ENCODE measurements around the gene E2F7.

DNA sequence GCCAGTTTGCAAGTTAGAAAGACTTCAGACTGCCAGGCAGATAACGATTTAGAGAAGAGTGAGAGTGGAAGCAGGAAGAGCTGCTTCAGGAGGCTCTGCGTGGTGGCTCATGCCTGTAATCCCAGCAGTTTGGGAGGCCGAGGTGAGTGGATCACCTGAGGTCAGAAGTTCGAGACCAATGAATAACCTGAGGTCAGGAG lies 55.1 kb upstream of the KRR1 start:
- PRO-cap, result no peak

GRCh38 chr12:75732926-75733557 lies 221.6 kb upstream of the KRR1 start:
- PRO-cap, result no peak

- PRO-cap, result no peak
Observed at GRCh38 chr12:75889044-75889684, 195.3 kb downstream of the NAP1L1 start.

GRCh38 chr12:76020168-76020699 lies 64.3 kb downstream of the NAP1L1 start:
- PRO-cap, result no peak

GRCh38 chr12:76319469-76320070 lies 28.6 kb downstream of the BBS10 start:
- PRO-cap, result no peak

GRCh38 chr12:76487293-76487805 lies 72.2 kb downstream of the OSBPL8 start:
- PRO-cap, result no peak

- PRO-cap, result unidirectional peak, minus-strand start at chr12:76782716
Observed at GRCh38 chr12:76782229-76782797, 18.4 kb downstream of the ZDHHC17 start.

DNA sequence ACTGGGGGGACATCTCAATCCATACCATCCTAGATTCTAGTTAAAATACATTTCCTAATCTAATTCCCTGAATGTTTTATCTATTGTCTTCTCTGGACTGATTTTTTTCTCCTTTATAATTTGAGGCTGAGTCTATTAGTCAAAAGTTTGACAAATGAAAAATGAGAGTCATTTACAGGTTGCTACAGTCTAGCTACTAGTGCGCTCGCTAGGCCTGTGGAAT lies 14.6 kb downstream of the E2F7 start:
- PRO-cap, result no peak

GRCh38 chr12:77065412-77066264 lies at the start of gene E2F7:
Gene E2F7 (minus strand): TSS chr12:77065569.
- PRO-cap, result bidirectional peak, plus-strand start at chr12:77065796, minus-strand start at chr12:77065553

DNA sequence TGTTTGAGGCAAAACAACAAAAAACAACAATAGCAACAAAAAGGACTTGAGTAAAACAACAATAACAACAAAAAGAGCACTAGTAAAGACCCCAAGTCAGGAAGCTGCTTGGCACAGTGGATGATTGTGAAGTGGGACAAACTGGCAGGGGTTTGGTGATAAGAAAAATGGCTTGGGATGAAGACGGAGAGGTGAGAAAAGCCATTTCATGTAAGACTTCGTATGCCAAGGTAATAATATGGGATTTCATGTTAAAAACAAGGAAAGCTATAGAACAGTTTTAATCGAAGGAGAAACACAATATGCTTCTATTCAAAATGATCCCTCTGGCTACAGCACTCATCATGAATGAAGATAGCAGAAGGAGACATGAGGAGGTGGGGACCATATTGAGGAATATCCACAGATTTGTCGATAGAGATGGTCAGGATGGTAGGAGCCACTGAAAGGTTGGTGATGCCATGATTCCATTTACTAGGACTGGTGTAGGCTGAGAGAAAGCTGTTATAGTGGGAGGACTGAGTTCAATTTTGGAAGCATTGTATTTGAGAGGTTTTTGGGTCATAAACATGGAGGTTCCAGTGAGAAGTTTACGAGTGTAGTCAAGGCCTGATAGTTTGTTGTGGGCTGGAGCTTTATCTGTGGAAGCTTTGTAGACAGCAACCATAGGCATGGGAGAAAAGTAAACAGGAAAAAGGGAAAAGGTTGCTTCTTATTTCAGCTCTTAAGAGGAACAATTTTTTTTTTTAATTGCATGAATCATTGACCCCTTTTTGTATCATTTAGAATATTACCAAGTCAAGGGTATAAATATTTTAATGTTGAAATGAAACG lies 103.8 kb upstream of the NAV3 start:
- PRO-cap, result no peak

DNA sequence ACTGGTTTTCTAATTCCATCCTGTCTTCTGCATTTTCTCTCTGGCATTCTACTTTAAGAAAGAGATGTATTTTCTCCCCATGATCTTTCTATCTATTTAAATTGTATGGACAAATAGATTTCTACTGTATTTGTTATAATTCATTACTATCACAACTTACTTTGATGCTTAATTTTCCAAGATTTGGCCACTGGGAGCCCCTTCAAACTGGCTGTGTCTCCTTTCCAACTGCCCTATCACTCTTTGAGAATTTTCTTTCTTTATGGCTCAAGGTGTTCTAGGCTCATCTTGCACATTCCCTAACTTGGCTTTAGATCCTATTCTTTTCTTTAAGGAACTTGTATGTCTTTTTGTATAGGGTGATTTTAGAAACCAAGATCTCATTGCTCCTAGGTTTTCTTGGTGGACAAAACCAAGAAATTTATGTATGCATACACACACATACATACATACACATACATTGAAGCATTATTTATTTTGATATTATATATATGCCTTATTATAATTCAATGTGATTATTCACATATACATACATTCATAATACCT lies 185.2 kb downstream of the NAV3 start:
- PRO-cap, result no peak

- PRO-cap, result no peak
Observed at GRCh38 chr12:78293196-78293824, 462.6 kb downstream of the NAV3 start.

GRCh38 chr12:79416016-79416384 lies 274.8 kb downstream of the PAWR start:
- PRO-cap, result no peak

DNA sequence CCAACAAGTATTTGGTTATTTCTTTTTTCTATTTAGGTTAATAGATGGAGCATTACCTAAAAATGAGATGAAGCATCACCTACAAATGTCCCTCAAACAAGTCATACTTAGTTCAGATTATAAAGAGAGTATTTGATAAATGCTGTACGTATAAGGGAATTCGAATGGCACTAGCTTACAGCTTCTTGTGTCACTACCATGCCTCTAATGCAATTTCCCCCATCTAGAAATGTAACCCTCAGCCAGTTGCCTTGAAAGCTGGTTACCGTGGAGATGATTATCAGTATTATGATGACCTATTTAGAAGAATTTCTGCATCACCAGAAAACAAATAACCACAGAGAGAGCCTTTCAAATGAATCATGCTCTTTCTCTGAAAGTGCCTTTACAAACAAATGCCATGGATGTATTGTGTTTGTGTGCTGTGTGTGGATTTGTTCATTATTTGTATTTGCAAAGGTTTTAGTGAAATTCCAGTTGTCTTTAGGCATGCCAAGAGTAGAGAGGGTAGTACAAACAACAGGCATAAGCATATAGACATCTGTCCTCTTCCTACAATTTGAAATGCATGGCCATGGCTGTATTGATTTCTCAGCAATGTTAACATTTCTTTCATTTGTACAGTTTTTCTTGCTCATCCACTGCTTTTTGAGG lies 266.7 kb downstream of the PAWR start:
- PRO-cap, result no peak

DNA sequence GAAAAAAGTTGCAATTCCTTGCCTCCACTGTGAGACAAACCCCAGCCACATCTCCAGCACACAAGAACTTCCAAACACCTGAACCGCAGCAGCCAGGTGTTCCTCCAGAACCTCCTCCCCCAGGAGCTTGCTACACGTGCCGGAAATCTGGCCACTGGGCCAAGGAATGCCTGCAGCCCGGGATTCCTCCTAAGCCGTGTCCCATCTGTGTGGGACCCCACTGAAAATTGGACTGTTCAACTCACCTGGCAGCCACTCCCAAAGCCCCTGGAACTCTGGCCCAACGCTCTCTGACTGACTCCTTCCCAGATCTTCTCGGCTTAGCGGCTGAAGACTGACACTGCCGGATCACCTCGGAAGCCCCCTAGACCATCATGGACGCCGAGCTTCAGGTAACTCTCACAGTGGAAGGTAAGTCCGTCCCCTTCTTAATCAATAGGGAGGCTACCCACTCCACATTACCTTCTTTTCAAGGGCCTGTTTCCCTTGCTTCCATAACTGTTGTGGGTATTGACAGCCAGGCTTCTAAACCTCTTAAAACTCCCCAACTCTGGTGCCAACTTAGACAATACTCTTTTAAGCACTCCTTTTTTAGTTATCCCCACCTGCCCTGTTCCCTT lies 148.7 kb downstream of the PAWR start:
- PRO-cap, result no peak

GRCh38 chr12:79691640-79691750 lies 731 bp upstream of the PAWR start:
- PRO-cap, result no peak

DNA sequence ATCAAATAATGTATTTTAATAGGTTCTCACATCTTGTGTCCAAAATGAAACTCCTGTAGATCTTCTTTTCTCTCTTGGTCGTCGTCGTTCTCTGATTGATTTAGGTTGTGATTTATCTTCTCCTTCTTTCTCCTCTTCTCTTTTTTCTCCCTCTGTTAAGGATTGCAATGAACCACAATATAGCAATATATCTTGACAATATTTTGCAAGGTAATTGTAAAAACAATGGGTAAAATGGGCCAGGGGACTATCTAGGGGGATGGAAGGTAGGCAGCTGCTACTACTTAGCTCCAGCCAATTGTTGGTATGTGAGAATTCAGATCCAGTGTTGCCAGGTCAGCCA lies 104.8 kb upstream of the PAWR start:
- PRO-cap, result no peak

DNA sequence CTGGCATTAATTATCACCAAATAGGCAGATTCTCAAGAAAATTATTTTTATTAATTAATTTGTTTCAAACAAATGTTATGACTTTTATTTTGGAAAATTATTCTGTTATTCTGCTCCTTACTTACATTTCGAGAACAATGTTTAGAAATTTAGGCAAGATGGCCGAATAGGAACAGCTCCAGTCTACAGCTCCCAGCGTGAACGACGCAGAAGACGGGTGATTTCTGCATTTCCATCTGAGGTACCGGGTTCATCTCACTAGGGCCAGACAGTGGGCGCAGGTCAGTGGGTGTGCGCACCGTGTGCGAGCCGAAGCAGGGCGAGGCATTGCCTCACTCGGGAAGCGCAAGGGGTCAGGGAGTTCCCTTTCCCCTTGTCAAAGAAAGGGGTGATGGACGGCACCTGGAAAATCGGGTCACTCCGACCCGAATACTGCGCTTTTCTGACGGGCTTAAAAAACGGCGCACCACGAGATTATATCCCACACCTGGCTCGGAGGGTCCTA lies 33.4 kb downstream of the PTPRQ start:
- PRO-cap, result no peak

DNA sequence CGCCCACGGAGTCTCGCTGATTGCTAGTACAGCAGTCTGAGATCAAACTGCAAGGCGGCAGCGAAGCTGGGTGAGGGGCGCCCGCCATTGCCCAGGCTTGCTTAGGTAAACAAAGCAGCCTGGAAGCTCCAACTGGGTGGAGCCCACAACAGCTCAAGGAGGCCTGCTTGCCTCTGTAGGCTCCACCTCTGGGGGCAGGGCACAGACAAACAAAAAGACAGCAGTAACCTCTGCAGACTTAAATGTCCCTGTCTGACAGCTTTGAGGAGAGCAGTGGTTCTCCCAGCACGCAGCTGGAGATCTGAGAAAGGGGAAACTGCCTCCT lies 33.8 kb downstream of the PTPRQ start:
- PRO-cap, result no peak

DNA sequence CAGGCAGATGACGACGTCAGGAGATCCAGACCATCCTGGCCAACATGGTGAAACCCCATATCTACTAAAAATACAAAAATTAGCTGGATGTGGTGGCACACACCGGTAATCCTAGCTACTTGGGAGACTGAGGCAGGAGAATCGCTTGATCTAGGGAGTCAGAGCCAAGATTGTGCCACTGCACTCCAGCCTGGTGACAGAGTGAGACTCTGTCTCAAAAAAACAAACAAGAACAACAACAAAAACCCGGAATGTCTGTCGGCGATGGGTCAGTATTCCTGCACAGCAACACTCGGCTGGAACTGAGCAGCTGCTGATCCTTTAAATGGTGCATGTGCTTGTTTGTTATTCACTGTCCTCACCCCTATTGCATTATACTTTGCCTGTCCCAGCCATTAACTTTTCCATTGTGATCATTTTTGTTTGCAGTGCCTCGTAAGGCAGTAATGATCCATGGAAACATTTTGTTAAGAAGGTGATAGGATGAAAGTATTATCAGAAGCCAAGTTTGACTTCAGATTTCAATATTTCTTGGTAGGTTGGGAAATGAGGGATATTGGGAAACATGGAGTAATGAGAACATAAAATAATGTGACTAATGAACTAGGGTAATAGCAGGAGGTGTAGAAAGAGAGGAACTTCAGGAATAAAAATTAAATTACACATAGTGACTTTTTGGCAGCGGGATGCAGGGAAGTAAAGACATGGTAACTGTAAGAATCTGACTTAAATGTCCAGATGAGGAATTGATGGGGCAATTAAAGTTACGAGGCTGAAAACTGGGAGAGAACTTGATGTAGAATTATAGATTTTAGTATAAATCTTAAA lies 6.1 kb downstream of the ACSS3 start:
- PRO-cap, result no peak